Right cardiac atrium (tissue), 1 donor: ENCODE measurements around the genes IL2RG, MED12 and TAF1.

DNA sequence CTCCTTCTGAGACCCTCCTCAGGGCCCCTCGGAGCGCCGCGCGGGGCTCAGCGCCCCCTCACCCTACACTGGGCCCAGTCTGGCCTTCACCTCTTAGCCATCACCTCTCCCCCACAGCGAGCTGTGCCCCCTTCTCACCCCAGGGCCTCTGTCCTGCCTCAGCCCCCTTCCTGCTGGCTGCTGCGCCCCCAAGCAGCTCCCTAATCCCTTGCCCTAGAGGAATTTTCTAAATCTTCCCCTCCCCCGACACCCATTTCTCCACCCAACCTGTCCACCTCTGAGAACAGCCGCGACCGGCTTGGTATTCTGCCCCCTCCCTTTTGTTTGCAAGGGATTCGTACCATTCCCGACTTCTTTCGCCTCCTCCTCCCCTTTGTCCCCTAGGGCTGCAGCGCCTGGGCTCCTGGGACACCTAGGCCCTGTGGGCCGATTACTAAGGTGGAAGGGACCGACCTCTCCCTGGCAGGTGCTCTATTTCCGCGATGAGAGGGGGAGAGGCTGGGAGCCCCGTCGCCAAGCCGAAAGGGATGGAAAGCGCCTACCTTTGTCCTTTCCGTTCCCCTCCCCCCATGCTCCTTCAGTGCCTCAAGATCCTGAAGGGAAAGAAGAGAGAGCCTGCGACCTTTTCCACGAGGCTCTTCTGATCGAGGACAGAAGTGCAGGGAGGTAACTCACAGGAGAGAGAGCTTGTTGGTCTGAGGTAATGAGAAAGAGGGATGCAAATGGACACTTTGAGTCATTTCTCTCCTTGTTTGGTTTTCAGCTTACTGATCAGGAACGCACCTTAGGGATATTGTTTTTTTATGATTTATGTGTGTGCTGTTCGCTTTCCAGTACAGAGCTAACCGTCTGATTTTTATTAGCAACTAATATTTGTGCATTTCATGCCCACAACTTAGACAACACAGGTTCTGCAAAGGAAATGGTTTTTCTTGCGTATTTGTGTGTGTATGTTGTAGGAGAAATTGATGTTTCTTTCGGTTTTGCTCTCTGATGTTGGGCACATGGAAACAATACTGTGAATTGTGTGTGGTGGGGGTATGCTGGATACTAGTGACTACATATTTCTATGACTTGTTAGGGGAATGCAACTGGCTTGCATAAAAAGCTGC is 11.1 kb downstream of the DLG3 start:
- PRO-cap = no peak

DNA sequence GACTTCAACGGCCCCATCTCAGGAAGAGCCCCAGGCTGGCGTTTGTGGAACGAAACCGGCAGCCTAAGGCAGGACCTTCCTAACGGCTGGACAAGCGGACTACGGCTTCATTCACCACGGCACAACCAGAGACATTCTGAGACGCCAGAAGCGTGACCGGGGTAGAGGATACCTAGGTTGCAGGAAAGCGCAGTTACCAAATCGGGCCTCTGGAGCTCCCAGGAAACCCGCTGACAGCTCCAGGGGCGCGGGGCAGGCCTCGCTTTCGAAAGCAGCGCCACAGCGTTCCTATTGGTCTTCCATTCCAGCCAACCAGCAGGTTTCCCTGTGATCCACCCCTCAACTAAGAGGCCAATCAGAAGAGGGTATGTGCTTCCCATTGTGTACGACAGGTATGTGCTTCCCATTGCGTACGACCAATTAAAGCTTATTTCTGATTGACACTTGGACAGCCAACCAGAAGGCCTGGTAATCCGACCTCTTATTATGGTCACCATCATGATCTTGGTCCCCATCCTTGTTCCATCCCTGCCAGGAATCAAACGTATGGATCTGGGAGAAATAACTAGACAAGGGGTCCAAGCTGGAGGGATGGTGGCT is 14.9 kb downstream of the SNX12 start:
- PRO-cap = no peak

DNA sequence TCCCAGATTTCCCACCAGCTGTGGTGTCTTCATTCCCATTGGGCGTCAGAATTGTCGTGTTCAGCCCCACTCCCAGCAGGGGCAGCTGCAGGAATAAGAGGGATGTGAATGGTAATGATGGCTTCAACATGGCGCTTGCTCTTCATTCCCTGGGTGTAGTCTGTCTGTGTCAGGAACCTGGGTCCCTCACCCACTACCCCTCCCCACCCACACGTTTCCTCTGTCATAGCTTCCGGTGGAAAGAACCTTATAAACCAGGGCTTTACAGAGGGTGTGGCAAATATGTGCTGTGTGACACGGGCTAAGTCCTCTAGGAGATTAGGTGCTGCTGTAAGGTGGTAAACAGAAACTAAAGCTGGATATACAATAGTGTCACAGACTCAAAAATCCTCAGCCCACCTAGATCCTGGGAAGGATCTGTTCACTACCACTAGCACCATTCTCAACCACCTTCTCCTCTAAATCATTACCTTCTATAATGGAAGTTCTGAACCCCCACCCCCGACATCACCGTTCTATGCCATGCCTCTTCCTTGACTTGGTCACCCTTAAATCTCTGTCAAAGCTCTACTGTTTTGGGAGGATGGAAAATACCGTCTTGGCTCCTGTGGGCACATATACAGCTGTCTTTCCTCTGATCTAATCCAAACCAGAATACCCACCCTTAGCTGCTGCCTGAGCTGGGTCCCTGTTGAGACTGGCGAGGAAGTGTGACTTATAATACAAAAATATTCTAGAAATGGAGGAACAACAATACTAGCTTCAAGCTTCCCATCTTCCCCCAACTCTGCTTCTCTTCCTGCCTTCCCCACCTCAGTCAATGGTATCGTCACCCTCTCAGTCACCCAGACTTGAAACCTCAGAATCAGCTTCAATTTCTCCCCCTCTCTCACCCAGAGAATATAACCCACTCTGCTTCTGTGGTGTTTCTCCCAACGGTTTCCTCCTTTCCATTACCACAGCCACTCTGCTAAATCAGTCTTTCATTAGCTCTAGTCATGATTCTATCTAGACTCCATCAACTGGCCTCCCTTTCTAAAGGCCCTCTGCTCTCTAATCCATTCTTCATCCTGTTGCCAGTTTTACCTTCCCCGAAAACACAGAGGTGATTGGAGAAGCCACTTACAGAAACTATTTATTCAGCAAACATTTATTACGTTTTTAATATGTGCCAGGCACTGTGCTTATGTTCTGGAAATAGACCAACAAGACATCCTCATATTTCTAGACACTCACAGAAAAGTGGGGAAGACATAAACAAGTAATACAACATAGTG is at the start of gene IL2RG:
TSS of gene IL2RG (minus strand) at position 168 of the 1,277 bp plus-strand sequence.
- PRO-cap = bidirectional peak, plus-strand start at position 279 of the sequence, minus-strand start at position 162 of the sequence

DNA sequence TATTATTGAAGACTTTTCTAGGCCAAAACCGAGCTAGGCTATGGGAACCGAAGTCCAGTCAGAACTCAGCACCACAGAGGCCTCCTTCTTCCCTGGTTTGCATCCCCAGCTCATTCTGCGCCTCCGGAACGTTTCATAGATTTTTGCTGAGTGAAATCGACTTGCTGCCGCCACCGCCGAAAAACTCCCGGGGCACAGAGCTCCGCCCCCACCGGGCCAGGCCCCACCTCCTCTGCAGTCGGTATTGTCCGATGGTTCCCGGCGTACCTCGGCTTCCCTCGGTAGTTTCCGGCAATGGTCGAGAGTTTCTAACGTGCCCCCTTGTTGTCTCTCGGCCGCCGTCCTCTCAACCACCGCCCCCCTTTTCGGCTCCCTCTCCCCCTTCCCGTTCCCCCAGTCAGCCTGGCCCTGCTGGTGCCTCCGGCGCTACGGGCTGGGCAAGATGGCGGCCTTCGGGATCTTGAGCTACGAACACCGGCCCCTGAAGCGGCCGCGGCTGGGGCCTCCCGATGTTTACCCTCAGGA is at the start of gene MED12:
TSS of gene MED12 (plus strand) at position 284 of the 525 bp plus-strand sequence.
- PRO-cap = bidirectional peak, plus-strand start at position 284 of the sequence, minus-strand start at position 196 of the sequence

DNA sequence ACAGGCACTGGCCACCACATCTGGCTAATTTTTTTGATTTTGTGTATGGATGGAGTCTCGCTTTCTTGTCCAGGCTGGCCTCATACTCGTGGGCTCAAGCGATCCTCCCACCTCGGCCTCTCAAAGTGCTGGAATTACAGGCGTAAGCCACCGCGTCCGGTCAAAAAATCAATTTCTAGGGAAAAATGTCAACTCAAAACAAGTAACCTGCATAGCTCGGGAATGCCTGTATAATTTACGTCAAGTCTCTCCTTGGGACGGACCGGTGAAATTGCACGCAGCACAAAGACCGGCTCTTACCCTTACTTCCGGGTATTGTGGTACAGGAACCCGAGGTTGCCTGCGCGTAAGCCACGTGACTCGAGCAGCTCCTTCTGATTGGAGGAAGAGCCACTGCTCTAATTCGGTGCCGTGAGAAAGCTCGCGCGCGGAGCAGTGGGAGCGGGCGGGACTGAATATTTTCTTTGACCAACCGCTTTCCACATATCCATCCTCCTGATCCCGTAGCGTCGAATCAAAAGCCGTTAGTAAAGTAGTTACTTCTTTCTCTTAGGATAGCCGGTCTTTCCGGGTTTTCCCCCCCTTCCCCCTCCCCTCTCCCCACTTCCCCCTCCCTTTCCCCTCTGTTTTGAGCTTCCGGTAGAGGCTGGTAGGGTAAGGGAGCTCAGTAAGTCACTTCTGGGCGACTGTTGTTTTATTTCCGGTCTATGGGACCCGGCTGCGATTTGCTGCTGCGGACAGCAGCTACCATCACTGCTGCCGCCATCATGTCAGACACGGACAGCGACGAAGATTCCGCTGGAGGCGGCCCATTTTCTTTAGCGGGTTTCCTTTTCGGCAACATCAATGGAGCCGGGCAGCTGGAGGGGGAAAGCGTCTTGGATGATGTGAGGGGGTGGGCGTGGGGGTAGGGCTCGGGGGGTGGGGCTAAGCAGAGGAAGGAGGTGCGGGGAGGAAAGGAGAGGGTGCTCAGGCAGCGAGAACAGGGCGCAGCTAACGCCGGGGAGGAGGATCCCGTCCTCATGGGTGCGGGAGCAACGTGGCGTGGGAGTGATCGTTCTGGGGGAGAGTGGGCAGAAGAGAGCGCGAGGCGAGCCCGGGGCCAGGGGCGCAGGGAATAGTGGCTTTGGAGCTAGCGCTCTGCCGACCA is at the start of gene TAF1:
TSS of gene TAF1 (plus strand) at position 750 of the 1,150 bp plus-strand sequence.
- PRO-cap = bidirectional peak, plus-strand start at position 642 of the sequence, minus-strand start at position 308 of the sequence; unidirectional peak, plus-strand start at position 723 of the sequence; unidirectional peak, plus-strand start at position 956 of the sequence

GRCh38 chrX:71421040-71421604 is 55.0 kb downstream of the TAF1 start:
- PRO-cap = no peak

DNA sequence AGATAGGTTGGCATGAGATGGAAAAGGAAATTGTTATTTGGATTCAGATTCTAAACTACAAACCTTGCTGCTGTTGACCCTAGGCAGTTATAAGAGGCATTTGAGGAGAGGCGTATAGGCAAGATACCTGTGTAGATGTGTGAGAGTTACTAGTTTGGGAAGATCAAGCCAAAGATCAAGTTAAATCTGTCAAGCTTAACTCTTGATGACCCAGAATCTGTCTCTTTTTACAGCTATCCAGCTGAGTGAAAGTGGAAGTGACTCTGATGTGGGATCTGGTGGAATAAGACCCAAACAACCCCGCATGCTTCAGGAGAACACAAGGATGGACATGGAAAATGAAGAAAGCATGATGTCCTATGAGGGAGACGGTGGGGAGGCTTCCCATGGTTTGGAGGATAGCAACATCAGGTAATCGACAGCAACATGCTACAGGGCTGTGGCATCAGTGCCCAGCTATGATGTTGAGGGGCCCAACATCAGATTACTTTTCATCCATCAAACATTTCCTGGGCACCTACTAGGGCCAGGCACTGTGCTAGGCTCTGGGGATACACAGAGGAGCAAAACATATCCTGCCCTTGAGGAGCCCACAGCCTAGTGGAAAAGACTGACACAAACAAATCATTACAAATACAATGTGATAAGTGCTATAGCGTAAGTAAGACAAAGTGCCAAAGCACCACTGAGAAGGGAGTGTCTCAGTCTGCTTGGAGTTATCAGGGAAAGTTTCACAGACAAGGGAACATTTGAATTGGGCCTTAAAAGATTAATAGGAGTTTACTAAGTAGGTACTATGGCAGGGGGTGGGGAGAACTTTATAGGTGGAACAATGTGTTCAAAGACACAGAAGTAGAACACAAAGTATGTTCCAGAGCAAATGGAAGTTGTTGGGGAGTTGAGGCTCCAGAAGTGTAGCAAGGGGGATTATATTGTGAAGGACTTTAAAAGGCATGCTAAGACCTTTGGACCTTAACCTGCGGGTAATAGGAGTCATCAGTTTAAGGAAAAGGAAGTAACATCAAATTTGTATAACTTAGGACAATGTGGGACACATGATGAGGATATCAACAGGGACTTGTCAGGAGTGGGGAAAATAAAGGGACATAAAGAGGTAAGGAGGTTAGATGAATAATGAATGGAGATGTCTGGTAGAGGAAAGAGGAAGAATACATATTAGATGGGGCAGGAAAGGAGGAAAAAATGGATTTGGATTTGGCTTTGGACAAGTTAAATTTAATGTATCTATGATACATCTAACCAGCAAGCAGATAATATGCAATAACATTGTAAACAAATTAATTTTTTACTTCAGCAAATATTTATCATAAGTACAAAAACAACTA is 72.0 kb upstream of the OGT start:
- PRO-cap = no peak

GRCh38 chrX:71463495-71463841 is 69.4 kb upstream of the OGT start:
- PRO-cap = no peak

GRCh38 chrX:71533605-71534275 is 836 bp downstream of the OGT start:
- PRO-cap = unidirectional peak, minus-strand start at chrX:71533943

- PRO-cap = no peak
These were observed 1.7 kb downstream of the CXCR3 start for GRCh38 chrX:71616550-71616997.

GRCh38 chrX:71992162-71992887 is 81.7 kb downstream of the NHSL2 start:
- PRO-cap = no peak

DNA sequence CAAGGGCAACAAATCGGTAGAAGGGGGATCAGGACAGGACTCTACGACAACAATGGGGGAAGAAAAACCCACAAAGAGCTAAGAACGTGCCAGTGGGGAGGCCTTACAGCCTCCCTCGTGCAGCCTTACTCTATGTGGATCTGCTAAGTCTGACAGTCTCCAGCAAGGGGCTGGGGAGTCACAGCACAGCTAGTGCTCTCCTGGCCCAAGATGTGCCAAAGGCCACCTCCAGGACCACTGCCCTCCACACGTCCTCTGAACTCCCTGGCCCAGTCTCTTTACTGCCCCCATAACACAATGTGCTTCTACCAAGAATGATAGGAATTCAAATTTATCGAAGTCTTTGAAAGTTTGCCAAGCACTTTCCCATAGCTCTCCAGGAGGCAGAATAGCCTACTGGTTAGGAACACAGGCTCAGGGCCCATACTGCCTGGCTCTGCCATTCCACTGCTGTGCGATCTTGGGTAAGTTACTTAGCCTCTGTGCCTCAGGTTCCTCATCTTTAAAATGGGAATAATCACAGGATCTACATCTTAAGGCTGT is 86.6 kb downstream of the NHSL2 start:
- PRO-cap = no peak

DNA sequence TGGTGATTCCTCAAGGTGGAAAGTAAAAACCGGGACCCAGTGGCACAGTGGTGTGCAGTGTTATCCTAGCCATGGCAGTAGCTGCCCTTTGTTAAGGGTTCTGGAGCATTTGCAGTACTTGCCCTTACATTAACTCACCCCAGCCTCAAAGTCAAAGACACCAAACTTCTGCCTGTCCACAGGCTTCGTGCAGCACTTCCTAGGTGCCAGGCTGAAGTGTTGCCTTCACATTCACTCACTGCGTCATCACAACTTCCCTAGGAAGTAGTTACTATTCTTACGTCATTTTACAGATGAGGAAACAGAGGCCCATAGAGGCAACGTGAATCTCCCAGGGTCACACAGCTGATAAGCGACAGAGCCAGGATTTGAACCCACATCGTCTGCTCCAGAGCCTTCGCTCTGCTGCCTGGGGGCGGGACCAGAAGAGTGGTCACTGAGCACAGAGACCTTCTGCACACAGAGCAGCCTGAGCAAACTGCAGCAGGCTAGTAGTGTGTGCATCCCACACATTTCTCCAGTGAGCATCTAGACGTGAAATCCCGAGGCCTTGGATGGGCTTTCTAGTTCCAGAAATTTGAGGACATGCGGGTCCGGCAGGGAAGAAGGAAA is 73.3 kb upstream of the PIN4 start:
- PRO-cap = no peak

DNA sequence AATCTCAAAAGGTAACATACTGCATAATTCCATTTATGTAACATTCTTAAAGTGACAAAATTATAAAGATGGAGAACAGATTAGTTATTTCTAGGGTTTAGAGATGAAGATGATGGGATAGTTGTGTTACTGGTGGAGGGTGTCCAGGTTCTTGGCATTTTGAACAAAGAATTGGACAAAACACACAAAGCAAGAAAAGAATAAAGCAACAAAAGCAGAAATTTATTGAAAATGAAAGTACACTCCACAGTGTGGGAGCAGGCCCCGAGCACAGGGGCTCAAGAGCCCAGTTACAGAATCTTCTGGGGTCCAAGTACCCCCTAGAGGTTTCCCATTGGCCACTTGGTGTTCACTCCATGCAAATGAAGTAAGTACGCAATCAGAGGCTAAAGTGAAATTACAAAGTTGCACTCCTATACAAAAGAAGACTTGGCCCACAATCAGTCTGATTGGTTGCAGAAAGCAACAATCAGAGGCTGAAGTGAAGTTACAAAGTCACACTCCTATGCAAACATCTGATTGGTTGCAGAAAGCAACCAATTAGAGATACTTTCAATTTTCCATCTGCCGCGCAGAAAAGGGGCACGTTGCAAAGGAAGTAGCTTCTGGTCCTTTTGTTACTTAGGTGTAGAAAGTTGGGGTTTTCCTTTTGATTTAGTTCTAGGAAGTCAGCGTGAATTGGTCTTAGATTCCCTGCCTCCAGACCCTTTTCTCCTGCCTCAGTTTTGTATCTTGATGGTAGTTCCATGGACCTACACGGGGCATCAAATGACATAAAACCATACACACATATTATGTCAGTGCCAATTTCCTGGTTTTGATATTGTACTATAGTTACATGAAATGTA is 12.6 kb upstream of the PIN4 start:
- PRO-cap = unidirectional peak, plus-strand start at position 567 of the sequence

GRCh38 chrX:72272469-72272930 is 4.5 kb downstream of the RPS4X start:
- PRO-cap = no peak

GRCh38 chrX:72273559-72274008 is 3.5 kb downstream of the RPS4X start:
- PRO-cap = no peak

DNA sequence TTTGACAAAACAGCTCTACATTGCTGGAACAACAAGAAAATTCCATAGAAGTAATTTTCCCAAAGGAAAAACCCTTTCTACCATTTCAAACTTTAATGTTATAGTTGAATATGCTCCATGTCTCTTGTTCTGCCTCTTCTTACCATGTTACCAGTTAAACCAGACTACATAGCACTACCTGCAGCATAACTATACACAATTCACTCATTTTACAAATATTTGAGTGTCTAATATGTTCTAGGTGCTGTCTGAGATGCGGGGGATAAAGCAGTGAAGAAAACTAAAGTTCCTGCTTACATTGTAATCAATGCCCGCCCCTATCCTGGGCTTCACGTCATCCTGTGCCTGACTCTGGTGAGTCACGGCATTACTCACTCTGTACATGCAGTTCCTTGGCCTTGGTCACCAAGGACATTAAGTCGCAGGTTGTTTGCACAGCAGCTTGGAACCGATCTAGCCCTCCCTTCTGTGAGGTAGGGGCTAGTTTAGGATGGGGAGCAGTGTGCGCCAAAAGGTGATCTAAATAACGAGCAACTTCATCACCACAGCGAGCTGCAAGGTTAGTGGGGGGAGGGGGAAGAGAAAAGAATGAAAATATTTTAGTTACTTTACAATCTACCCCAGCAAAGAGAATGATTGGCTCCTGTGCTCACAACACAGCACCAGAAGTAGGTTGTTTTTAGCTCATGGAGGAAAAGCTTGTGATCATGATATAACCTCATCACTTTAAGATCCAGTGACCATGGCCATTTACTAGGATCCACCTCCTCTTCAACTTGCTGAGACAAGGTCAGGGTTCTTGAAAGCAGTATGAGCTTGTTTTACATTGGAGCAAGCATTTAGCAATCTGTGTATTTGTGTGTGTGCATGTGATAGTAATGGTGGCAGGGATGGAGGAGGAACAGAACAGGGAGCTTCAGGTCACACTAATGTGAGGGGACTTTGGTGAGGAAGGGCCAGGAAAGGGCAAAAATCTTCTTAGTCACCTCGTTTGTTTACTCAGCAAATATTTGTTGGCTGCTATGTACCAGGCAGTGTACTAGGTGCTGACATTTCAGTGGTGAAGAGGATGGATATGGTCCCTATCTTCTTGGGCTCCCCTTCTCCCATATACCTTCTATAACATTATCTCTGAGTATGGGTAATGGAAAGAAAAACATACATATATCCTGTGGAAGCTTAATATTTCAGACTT is 48.1 kb upstream of the HDAC8 start:
- PRO-cap = no peak

- PRO-cap = no peak
These were observed 51.9 kb upstream of the CHIC1 start for GRCh38 chrX:73510978-73511705.

- PRO-cap = no peak
These were observed 259.6 kb downstream of the CHIC1 start for GRCh38 chrX:73822261-73823418.

DNA sequence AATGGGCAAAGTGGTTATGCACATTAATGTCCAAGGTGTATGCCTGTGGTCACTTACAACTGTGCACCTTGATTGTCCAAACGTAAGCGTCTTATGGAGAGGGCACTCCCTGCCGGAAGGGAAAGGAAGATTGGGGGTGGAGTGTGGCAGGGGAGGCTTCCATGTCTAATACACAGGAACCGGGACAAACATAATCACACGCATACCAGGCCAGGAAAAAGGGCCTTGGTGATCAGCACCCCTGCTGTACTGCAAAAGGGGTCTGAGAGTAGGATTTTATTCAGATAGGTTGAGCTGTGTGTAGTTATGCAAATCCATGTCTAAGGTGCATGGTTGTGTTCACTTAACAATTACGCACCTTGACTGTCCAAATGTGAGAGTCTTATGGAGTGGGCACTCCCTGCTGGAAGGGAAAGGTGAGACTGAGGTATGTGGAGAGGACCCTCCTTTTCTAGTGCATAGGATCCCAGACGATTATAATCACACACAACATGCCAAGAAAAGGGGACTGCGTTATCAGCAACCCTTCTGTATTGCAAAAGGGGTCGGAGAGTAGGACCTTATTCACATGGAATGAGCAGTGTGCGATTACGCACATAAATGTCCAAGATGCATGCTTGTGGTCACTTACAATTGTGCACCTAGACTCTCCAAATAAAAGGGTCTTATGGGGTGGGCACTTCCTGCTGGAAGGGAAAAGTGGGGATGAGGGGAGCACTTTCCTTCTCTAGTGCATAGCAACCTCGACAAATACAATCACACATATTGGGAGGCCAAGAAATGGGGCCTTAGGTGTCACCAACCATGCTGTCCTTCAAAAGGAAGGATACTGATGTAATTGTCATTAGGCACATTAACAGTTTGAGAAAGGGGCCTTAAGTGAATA is 283.2 kb downstream of the CHIC1 start:
- PRO-cap = no peak